Fibroblast of villous mesenchyme (primary cell): ENCODE results near the gene EPHB2.

DNA sequence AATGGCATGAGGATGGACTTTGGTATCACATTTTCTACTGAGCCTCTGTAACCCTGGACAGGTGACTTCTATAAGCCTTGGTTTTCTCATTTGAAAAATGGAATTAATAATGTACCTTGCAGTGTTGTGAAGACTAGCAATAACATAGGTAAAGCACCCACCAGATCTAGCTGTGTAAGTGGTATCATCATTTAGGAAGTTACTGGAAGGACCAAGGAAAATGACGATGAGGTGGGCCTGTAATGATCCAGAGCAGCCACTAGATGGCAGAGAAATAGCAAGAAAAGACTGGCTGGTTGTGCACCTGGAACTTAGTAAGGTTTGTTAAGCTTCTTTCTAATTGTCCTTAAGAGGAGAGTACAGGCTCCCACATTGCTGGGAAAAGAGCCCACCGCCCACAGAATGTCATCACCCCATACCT lies 37.3 kb downstream of the WNT4 start:
- CAGE, long polyA plus RNA = no peak

GRCh38 chr1:22259852-22260117 lies 116.9 kb upstream of the WNT4 start:
- CAGE, long polyA plus RNA = no peak

- CAGE, long polyA plus RNA = no peak
Measured at GRCh38 chr1:22285379-22285910, 142.5 kb upstream of the WNT4 start.

- CAGE, long polyA plus RNA = no peak
Measured at GRCh38 chr1:22376513-22376887, 75.2 kb upstream of the ZBTB40 start.

- CAGE, long polyA plus RNA = no peak
Measured at GRCh38 chr1:22508988-22509419, 54.3 kb upstream of the EPHA8 start.

GRCh38 chr1:22509861-22510398 lies 53.4 kb upstream of the EPHA8 start:
- CAGE, long polyA plus RNA = no peak

- CAGE, long polyA plus RNA = no peak
Measured at GRCh38 chr1:22536422-22536920, 26.8 kb upstream of the EPHA8 start.

GRCh38 chr1:22647420-22647841 lies 4.0 kb downstream of the C1QC start:
- CAGE, long polyA plus RNA = no peak

- CAGE, long polyA plus RNA = no peak
Measured at GRCh38 chr1:22710439-22711453, at the start of gene EPHB2. TSS of gene EPHB2 (plus strand) at chr1:22710839.

- CAGE, long polyA plus RNA = no peak
Measured at GRCh38 chr1:22913297-22914058, 59.2 kb downstream of the LACTBL1 start.

- CAGE, long polyA plus RNA = no peak
Measured at GRCh38 chr1:23093977-23094266, 74.7 kb downstream of the KDM1A start.

DNA sequence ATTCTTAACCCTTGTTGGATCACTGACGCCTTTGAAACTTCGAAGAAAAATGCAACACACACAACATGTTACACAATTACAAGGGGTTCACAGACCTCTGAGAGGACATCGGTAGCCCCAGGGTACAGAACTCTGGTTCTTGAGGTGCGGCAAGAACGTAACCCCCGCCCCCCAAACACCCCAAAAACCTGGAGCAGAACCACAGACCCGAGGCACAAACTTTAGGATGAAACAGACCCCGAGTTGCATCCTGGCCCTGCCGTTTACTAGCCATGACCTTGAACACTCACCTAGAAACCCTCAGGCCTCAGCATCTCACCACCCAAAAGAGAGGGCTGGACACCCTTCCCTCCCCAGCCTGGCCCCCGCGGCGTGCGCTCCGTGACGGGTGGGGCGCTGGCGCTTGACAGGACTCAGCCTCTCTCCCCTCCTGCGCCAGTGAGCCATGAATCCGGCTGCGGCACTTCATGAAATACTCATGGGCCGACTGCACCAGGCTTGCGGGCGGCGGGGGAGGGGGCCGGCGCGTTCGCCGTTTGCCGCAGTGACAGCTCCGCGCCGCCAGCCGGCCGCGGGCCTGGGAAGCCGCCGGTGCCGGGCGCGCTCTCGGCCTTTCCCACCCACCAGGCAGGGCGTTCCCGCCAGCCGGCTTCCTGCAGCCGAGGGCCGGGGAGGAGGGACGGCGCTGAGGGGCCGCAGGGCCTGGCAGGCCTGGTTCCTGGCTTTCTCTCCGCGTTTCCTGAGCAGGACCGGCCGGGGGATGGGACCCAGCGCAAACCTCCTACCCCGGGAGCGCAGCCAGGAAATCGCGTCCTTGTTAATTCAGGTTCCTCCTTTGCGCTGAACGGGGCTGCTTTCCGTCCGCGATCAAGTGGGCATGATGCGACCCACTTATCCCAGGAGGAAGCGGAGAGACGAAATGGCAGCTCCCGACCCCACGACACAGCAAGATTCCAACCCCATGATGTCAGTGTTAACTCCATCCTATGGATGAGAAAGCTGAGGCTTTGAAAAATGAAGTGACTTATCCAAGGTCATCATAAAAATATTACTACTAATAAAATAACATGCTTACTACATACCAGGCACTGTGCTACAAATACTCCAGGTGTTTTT lies 39.7 kb downstream of the HTR1D start:
- CAGE, long polyA plus RNA = no peak

- CAGE, long polyA plus RNA = no peak
Measured at GRCh38 chr1:23303467-23304119, 40.5 kb downstream of the HNRNPR start.

- CAGE, long polyA plus RNA = no peak
Measured at GRCh38 chr1:23304120-23304768, 39.8 kb downstream of the HNRNPR start.

DNA sequence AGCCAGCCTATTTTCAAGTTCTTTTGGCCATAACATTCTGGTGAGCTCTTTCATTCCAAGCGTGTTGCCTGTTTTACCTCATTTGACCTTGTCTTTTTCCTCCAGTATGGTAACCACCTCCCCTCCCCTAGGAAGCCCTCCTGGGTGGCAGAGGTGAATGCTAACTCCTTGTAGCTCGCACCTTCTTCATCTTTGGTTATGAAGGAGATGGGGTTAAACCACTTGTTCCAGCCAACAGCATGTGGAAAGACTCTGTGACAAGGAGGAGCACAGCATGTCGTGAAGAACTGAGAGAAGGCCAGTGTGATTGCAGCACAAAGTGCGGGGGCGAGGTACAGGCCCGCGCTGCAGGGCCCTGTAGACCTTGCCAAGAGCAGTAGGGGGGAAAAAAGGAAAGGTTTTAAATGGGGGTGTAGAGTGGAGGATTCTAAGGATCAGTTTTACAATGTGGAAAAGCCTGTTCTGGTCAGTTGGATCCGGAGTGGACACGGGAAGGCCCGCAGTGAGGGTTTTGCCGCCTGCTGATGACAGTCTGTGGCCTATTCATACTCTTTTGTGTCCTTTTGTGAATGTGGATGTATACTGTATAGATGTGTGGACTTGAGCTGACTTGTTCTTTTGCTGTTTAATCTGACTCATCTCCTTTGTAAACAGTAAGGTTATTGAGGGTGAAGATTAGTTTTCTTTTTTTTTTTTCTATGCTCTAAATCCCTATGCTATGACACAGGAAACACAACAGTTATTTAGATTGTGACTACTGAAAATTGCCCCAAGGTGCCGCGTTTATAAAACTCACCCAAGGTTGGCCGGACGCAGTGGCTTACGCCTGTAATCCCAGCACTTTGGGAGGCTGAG lies 7.5 kb upstream of the ZNF436 start:
- CAGE, long polyA plus RNA = no peak

GRCh38 chr1:23395204-23395559 lies 25.5 kb upstream of the ZNF436 start:
- CAGE, long polyA plus RNA = no peak

DNA sequence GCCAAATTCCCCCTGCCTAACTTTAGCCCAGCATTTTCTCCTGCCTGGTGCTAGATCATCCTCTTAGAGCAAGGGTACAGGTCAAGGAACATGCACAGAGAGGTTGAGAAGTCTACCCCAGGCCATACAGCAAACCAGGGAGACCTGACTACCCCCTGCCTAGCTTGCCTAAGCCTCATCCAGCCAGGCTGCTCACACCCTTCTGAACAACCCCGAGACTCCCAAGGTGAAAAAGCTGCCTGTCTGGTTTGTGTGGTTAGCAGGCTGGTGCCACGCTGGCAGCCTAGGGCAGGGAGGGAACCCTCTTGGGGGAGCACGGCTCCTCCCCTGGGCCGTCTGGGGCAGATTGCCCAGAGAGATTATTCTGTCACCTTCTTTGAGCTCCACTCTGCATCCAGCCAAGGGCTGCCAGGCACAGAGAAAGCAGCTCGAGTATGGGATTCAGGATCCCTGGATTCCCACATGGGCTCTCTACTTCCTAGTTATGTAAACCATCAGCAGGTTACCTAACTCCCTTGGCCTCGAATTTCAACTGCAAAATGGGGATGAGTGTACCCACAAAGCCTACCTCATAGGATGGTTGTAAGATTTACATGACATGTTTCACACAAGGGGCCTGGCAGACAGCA lies 27.5 kb upstream of the TCEA3 start:
- CAGE, long polyA plus RNA = no peak

GRCh38 chr1:23556518-23557123 lies 2.7 kb downstream of the ID3 start:
- CAGE, long polyA plus RNA = no peak

DNA sequence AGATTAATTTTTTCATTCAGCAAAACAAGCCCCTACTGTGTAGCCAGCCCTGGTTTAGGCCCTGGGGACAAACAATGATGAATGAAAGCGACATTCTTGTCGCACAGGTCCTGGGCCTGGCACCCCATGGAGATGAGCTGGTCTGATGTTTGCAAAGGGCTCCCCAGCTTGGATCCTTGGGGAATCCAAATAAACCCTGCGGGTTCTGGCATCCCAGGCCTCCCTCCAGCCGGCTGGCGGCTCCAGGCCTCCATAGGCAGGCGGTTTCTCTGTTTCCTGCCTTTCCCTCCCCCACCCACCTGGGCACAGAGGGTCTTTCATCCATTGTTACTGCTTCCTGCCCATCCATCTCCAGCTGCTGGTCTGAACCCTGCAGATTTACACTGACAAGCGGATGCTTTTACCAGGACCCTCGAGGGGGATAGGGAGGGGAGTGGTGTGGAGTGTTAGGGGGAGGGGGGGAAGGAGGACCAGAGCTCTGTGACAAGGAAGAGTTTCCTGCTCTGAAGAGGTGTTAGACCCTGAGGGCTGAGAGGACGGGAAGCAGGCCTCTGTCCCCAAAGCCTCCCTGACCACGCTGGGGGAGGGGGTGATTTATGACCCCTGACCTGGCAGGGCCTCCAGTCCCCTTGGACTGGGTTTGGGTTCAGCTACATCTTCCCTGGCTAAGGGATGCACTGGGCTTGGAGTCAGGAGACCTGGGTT lies 39.2 kb upstream of the ID3 start:
- CAGE, long polyA plus RNA = no peak

GRCh38 chr1:23697566-23698438 lies 6.2 kb downstream of the RPL11 start:
- CAGE, long polyA plus RNA = no peak